LNCaP clone FGC (cell line): ENCODE data around the genes FUCA1, MYOM3 and TMEM50A.

- RRBS, 2 experiments = no CpG with 5 or more reads among the region's 4 CpGs
These were observed 40.5 kb upstream of the RPL11 start for GRCh38 chr1:23651048-23651524.

DNA sequence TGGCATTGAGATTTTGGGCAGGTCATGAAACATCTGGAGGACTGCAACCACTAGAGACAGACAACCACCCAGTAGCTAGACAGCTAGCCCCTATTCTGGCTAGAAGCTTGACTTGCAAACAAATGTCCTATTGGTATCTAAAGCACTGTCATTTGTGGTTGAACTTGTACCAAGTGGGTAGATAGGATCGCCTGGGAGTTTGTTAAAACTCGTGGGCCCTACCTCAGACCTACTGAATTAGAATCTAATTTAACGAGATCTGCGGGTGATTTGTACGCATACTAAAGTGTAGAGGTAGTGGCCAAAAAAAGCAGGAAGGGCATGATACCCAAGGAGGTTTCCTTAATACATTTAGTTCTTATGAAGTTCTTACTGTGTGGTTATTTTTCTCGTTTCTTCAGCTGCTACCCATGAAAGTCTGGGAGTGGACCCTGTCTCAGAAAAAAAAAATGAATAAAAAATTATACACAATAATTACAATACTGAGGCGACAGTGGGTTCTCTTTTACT is 7.0 kb downstream of the RPL11 start:
- RRBS, 2 experiments = no CpG with 5 or more reads among the region's 7 CpGs

DNA sequence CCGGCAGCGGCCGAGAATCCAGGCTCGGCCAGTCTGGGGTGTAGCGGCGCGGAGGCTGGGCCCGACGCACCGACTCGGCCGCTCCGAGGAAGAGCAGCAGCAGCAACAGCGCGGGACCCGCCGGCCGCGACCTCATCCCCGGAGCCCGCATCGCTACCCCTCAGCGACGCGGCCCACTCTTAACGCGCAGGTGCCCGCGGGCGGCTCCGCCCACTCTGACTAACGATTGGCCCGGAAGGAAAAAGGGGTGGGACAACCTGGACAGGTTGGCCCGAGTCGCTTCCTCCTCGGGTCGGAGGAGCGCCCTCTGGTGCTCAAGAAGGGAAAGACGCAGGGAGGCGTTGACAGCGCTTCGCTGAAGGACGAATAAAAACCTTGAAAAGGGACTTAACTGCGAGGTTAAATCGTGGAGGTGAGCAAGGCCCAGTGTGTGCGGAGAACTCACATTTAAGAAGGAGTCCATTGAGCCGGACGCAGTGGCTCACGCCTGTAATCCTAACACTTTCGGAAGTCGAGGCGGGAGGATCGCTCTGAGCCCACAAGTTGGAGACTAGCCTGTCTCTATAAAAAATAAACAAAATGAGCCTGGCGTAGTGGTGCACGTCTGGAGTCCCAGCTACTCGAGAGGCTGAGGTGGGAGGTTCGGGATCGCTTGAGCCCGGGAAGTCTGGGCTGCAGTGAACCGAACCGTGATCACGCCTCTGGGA is at the start of gene FUCA1:
Gene FUCA1 (minus strand): TSS at position 155 of the 707 bp plus-strand sequence.
- RRBS, 2 experiments = under 1% methylated on average over 10 of the region's 62 CpGs

GRCh38 chr1:23902535-23903114 is 10.5 kb downstream of the CNR2 start:
- RRBS, 2 experiments = 73 to 76% methylated on average over 15 of the region's 75 CpGs

DNA sequence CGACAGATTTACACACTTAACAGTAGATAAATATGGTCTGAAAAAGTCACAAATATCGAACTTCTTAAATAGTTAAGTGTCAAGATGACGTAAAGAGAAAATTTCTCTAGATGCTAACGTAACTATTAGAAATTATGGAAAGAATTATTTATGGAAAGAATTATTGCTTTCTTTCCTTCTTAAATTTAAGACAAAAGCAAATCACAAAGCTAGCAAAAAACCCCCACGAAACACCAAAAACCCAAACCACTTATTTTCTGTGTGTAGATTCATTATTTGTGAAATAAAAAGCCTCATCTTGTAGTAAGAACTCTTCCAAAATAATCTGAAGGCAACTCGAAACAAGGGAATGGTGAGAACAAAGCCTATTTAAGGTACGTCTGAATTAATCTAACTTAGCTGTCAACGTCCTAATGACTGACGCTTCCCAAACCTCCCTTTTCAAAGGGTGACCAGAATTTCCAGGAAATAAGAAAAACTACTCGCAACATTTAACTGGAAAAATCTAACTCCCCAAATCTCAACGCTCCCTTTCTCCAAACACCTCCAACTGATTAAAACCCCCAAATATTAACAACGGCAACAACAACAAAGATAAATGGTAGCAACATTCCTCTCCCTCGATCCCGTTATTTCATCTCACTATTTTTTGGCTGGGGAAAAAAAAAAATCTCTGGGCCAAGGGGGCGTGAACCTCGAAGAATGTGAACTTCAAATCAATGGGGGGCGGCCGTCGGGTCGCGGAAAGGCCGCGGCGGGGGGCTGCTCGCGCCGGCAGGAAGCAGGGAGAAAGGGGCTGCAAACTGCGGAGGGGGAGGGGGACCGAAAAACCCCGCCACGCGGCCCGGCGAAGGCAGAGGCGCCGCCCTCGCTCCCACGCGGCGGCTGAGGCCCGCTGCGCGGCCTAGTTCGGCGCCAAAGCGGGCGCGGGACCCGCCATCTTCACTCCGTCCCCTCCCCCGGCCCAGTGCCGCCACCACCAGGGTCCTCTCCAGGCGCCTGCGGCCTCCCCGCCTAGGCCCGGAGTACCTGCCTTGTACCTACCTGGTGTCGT is 653 bp downstream of the SRSF10 start:
- RRBS, 2 experiments = 3 to 6% methylated on average over 13 to 17 of the region's 57 CpGs

GRCh38 chr1:24110771-24111269 is 1.1 kb downstream of the MYOM3 start:
- RRBS, 2 experiments = no CpG with 5 or more reads among the region's 12 CpGs

DNA sequence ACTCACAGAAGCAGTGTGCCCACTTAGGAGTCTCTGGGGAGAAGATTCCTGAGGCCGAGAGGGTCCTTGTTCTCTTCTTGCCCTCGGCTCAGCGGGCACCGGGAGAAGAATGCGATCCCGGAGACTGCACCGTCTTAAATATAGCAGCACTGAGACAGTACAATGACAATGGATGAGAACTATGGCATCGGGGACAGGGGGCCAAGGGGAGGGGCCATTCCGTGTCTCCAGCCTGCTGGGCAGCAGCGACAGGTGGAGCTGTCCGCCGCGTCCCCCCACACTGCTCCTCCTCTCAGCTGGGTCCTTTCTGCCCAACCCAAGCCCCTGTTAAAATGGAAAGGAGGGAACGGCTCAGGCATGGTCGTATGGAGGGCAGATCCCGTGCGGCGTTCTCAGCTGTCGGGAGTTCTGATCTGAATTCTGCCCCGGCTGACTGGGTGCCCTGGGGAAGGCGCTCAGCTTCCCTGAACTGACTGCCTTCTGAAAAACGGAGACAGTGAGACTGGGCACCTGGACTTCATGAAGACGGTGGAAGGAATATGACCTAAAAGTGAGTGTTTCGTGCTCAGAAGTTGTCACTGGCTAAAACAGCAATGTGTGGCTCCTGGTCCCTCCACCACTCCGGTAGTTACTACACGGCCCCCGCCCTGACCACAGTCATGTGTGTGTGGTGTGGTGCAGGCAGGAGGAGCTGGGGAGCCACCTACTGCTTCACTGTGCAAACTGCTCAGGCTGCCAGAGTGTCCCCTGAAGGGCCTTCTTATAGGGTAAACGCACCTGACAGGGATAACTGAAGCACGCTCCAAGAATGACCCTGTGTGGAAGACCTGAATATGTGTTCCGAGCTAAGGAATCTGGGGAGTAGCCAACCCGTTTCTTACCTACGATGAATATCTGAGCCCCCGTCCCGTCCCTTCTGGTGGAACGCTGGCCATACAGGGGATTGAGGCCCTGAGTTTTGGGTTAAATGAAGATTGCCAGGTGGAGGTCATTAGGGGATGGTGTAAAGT is at the start of gene MYOM3:
Gene MYOM3 (minus strand): TSS at position 111 of the 1,010 bp plus-strand sequence.
- RRBS, 2 experiments = no CpG with 5 or more reads among the region's 35 CpGs

GRCh38 chr1:24150133-24150881 is 7.4 kb upstream of the IL22RA1 start:
- RRBS, 2 experiments = no CpG with 5 or more reads among the region's 32 CpGs

DNA sequence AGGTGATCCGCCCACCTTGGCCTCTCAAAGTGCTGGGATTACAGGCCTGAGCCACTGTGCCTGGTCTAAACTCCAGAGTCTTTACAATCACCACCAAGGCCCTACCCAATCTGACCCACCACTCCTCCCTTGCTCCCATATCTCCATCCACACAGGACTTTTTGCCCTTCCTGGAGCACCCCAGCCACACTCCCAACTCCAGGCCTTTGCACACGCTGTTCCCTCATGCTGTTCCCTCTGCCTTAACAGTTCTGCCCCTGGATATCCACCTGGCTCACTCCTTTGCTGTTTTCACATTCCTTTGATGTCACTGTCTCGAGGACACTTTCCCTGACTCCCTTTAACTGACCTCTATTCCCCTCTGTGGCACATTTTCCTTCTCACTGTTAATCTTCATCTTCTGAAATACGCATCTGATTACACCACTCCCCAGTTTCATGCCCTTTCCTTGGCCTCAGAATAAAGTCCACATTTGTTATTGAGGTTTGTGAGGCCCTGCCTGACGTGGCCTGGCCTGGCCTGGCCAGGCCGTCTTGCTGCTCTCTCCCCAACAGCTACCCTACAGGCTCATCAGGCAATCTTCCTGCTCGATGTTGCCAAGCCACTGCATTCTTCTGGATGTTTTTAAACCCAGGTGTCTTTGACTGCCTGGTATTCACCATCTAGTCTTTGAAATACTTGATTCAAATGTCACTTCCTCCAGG is 3.0 kb downstream of the IFNLR1 start:
- RRBS, 2 experiments = no CpG with 5 or more reads among the region's 7 CpGs

GRCh38 chr1:24254667-24255165 is 64.4 kb upstream of the GRHL3 start:
- RRBS, 2 experiments = no CpG with 5 or more reads among the region's 14 CpGs

DNA sequence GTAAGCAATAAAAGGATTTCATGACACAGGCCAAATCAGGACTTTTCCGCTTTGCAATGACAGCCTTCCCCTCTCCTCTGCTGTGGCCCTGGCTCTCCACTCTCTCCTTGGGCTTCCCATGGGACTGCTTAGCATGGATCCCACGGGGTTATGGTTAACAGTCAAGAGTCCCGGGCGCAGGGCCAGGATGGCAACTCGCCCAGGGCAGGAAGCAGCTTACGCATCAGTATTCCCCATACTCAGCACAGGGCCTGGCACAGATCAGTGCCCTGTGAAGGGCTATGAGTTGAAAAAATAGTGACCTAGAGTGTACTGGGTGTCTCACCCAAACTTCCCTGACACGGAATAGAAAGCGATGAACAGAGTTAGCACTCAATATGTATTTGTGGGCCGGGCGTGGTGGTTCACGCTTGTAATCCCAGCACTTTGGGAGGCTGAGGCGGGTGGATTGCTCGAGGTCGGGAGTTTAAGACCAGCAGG is 29.2 kb upstream of the GRHL3 start:
- RRBS, 2 experiments = no CpG with 5 or more reads among the region's 14 CpGs

DNA sequence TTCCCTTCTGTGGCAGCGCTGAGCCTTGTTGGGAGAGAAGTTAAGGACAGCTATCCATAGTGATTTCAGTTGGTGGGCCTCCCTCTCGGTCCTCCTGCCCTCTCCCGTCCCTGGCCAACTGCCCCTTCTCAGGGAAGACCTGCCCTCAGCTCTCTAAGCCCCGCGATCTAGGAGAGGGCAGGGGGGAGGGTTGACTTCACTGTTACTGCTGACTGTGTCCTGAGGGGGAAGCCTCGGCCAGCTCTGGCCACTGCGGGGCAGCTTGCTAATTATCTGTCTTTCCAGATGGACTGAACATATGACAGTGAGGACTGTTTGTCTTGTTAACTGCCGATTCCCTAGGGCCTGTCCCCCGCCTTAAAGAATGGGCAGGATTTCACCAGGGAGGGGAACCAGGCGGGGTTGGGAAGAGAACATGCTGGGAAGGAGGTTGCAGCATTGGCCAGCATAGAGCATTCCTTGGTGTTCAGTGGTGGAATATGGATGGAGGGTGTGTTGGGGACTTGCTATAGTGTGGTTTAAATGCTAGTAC is 22.8 kb downstream of the NIPAL3 start:
- RRBS, 2 experiments = no CpG with 5 or more reads among the region's 10 CpGs

- RRBS, 2 experiments = no CpG with 5 or more reads among the region's 5 CpGs
These were observed 1.5 kb upstream of the RCAN3 start for GRCh38 chr1:24500984-24501714.

GRCh38 chr1:24539263-24539839 is 16.5 kb upstream of the NCMAP start:
- RRBS, 2 experiments = no CpG with 5 or more reads among the region's 6 CpGs

DNA sequence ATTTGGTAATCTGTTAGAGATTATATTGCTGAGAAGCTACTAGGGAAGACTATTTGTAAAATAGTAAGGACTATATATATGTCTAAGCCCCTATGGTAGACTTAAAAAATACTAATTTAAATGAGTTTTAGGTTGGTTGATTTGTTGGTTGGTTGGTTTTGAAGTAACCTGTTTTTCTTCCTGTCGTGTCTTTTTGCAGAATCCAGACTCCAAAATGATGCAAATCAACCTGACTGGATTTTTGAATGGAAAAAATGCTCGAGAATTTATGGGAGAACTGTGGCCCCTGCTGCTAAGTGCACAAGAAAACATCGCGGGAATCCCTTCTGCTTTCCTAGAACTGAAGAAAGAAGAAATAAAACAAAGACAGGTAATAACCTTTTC is 5.5 kb downstream of the SRRM1 start:
- RRBS, 2 experiments = no CpG with 5 or more reads among the region's 4 CpGs

- RRBS, 2 experiments = no CpG with 5 or more reads among the region's 10 CpGs
These were observed 30.4 kb upstream of the CLIC4 start for GRCh38 chr1:24714693-24715400.

- RRBS, 2 experiments = no CpG with 5 or more reads among the region's 3 CpGs
These were observed 48.4 kb downstream of the CLIC4 start for GRCh38 chr1:24793559-24794175.

DNA sequence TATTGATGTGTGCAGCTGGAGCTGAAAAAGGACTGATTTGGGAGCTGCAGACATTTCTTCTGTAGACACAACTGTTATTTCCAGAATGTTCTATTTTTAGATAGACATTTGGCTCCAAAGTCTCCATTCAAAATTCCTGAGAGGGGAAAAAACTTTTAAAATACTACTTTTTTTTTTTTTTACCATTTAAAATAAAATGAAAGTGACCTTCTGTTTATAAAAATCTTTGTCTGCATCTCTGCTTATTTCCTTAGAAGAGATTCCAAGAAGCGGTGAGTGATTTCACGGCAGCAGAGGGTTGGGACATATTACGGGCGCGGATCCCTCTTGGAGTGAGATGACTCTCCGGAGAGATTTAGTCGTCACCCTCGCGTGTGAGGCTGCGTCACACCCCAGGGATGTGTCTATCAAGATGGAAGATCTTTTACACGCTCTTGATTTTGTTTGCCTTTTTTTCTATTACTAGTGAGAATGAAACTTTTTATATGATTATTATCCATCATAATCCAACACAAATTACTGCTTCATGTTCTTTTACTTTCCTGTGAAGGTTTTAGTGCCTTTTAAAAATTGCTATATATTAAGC is 9.9 kb downstream of the RUNX3 start:
- RRBS, 2 experiments = no CpG with 5 or more reads among the region's 11 CpGs

DNA sequence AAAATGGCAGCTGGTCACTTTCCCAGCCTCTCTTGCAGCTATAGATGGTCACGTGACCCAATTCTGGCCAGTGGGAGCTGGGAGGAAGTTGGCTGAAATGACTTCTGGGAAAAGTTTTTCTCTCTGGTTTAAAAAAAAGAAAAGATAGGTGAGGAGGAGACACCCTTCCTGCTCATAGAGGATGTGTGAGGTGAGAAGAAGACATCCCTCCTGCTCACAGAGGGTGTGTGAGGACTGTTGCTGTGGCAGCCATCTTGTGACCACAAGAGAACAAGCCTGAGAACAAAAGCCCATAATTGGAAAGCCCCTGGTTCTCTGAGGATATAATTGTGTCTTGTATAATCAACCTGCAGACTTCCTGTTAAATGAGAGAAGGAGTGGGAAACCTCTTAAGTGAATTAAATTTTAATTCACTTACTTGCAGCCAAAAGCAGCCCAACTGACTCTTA is 122.7 kb downstream of the SYF2 start:
- RRBS, 2 experiments = no CpG with 5 or more reads among the region's 1 CpG

DNA sequence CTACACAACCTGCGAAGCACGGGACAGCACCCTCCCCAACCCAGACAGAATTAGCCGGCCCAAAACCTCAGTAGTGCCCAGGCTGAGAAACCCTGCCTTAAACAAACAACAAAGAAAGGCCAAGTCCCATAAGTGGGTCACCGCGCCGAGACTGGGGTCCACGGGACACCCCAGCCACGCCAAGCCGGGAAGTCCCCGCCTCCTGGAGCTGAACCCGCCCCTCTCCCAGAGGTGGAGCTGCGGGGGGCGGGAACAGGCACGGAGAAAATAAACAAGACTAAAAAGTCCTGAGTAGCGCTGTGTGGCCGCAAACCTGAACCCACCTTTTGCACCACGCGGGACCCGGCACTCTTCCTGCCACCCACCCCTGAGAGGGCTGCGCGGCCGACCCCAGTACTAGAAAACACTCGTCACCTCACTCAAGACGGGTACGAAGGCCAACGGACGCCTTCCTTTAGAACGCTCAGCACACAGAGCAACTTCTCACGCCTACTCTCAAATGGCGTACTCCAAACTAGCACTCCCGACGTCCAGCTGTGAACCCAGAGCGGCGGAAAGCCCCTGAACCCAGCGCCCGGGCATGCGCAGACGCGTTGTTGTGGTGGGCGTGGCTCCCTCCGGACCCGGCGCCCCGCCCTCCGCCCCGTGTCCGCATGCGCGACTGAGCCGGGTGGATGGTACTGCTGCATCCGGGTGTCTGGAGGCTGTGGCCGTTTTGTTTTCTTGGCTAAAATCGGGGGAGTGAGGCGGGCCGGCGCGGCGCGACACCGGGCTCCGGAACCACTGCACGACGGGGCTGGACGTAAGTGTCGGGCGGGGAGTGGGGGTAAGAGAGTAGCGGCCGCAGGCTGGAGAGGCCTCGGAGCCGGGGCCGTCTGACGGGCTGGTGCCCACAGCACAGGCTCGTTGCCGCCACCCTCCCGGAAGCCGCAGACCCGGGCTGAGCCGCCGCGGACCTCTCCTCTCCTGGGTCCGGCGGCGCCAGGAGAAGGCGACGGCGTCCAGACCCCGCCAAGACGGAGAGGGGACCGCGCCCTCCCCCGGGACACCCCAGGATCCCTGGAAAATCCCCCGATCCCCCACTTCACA is at the start of gene TMEM50A:
Gene TMEM50A (plus strand): TSS at position 680 of the 1,089 bp plus-strand sequence.
- RRBS, 2 experiments = under 1 to 1% methylated on average over 32 of the region's 92 CpGs